Kidney epithelial cell (primary cell): ENCODE measurements around a stretch of chr3.

GRCh38 chr3:194769243-194769897 lies 83.7 kb downstream of the FAM43A start:
- RAMPAGE, long total RNA = no peak
- RRBS = 6% methylated on average over 2 of the region's 14 CpGs

DNA sequence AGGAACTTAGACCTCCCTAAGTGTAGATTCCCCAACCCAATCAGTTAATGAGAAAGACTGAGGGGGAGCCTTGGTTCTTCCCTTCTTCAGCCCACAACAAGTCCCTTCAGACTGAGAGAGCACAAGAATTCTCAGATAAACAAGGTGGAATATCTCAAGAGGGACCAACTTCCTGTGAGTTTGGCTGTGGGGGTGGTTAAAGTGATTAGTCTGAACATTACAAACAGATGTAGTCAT lies 242.4 kb downstream of the FAM43A start:
- RAMPAGE, long total RNA = no peak

DNA sequence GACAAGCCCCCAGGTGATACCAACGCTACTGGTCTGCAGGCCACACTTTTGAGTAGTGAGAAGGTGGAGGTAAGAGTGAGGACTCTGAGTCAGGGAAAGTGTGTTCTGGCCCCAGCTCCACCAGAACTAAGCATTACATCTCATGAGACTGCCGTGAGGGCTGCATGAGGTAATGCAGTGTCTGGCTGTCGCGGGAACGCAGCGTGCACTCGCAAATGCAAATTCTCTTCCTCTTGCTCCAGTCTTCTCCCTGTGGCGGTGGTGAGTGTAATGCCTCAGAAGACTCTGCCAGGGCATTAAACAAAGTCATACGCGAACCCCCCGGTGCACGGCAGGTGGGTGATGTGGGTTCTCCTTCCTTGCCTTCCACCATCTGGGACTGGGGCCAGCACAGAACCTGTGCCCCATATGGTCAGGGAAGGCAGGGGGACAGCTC lies 175.9 kb downstream of the XXYLT1 start:
- RAMPAGE, long total RNA = no peak
- RRBS = no CpG with 5 or more reads among the region's 12 CpGs

DNA sequence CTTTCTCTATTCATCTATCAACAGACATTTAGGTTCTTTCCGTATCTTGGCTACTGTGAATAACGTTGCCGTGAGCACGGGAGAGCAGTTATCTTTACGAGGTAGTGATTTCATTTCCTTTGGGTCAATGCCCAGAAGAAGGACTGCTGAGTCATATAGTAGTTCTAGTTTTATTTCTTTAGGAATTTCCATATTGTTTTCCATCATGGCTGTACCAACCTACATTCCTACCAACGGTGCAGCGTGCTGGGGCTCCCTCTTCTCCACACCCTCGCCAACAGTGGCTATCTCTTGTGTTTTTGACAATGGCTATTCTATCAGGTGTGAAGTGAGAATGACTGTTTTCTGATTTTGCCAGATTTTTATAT lies 168.3 kb downstream of the XXYLT1 start:
- RAMPAGE, long total RNA = no peak
- RRBS = no CpG with 5 or more reads among the region's 8 CpGs

- RAMPAGE, long total RNA = no peak
- RRBS = no CpG with 5 or more reads among the region's 16 CpGs
These were observed 117.5 kb downstream of the XXYLT1 start for GRCh38 chr3:195153256-195154124.

- RAMPAGE, long total RNA = no peak
- RRBS = no CpG with 5 or more reads among the region's 11 CpGs
These were observed 75.7 kb downstream of the XXYLT1 start for GRCh38 chr3:195195194-195195823.

GRCh38 chr3:195450713-195451026 lies 7.8 kb upstream of the ACAP2 start:
- RAMPAGE, long total RNA = no peak
- RRBS = 21% methylated on average over 2 of the region's 4 CpGs

DNA sequence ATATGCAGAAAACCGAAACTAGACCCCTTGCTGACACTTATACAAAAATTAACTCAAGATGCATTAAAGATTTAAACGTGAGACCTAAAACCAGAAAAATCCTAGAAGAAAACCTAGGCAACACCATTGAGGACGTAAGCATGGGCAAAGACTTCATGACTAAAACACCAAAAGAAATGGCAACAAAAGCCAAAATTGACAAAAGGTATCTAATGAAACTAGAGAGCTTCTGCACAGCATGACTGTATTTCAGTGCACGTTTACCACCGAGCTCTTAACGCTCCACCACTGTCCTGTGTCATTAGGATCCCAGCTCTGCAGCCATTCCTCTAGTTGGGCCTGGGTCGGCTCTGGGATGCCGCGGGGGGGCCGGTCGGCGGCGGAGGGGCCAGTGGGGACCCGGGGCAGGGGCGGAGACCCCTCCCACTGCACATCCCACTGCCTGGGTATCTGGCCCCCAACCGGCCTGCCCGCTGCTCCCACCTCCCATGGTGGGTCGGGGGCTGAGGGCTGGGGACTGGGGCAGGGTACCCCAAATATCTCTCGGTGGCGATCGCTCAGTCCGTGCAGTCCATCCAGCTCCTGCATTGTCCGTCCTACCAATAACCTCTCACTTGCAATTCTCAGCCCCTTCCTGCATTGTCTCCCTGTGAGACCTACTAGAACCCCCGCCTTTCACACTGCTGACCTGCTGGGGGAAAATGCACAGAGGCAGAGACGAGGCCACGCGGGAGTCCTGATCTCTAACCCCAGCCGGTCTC lies 24.2 kb upstream of the MUC20 start:
- RAMPAGE, long total RNA = no peak
- RRBS = 85% methylated on average over 3 of the region's 28 CpGs

DNA sequence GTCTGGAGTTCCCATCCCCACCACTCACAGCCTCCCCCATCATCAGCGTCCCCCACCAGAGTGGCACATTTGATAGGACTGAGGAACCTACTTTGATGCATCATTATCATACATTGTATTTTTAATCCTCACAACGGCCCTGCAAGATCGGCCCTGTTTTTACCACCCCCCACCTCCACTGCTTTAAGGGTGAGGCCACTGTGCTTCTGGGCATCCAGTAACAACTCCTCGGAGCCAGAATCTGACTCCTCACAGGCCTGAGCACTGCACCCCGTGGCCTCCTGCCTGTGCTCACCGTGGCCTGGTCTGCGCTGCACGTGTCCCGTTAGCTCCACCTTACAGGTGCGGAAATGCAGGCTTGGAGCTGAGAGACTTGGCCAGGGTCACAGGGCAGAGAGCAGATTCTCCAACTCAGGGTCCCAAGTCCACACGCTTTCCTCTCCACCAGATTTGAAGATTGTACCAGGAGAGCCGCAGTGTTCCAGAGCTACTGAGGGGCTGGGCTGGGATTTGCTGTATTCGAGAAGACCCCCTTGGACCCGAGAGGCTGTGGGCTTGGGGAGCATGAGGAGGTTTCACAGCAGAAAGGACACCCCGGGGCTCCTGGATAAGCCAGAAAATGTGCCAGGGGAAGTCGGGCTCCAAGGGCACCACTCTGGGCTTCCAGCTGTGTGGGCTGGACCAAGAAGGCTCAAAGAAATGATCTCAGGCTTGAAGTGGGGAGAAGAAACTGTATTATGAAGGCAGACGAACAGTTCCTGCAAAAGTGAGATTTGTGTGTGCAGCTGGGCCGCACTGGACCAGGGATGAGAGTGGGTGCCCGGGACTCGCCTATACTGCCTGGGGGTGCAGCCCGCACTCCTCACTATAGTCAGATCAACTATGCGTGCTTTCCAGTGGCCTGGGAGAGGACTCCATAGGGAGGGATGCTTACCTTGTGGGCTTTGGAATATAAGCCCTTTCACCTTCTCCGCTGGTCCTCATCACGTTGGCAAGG lies 1.6 kb downstream of the MUC20 start:
- RAMPAGE, long total RNA = no peak
- RRBS = no CpG with 5 or more reads among the region's 24 CpGs

GRCh38 chr3:195823223-195823682 lies 11.5 kb upstream of the MUC4 start:
- RAMPAGE, long total RNA = no peak
- RRBS = no CpG with 5 or more reads among the region's 12 CpGs

- RAMPAGE, long total RNA = no peak
- RRBS = 73% methylated on average over 5 of the region's 22 CpGs
These were observed 17.9 kb upstream of the MUC4 start for GRCh38 chr3:195829437-195830180.

DNA sequence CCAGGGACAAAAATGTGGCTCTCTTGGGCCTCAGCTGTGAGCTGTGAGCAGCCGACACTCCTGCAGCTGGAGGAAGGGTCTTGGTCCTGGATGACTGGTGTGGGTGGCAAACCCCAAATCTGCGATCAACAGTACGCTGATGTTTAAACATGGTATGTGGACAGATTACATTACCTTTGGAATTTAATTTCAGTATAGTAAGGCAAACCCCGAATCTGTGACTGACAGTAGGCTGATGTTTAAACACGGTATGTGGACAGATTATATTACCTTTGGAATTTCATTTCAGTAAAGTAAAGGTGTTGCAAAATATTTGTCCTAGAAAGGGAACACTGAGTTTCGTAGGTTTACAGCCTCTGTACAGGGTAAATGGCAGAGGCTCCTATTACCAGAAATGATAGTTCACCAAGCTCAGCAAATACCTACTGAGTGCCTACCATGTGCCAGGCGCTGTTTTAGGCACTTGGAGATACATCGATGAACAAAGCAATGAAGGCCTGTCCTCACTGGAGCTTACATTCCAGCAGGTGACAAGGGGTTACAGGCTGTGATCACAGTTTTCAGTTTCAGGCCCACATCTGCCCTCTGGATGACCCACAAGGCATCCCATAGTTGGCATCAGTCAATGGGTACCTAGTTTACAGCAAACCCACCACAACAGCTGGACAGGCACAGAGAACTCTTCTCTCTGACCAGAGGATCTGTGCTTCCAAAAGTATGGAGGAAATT lies 40.6 kb upstream of the MUC4 start:
- RAMPAGE, long total RNA = no peak
- RRBS = no CpG with 5 or more reads among the region's 8 CpGs

DNA sequence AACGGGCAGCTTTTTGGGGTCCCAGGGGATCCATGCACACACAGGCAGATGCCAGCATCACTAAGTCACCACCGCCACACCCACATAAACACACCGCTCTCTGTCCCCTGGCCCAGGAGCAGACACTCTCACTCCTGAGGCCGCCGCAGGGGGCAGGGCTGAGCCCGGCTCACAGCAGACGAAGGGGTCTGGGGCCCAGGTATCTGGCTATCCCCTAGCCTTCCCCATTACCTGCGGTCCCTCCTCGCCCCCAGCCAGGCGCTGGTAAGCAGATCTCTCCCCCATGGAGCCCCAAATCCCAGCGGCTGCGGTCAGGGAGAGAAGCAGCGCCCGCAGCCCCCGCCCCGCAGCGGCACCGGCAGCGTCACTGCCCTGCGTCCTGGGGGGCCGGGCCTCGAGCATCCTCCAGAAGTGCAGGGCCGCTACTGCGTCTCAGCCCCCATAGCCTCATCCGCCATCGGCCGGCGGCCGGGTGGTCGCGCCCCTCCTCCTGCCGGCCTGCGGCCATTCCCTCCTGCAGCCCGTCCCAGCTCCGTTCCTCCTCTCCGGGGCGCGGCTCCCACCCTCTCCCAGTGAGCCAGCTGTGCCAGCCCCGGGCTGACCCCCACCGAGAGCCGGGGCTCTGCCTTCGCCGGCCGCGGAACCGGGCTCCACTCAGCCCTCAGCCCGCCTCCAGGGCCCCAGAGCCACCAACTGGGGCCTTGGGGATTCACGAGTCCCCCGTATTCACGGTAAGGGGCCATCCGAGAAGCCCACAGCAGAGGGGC lies 13.2 kb downstream of the TNK2 start:
- RAMPAGE, long total RNA = no peak
- RRBS = 2% methylated on average over 15 of the region's 51 CpGs

DNA sequence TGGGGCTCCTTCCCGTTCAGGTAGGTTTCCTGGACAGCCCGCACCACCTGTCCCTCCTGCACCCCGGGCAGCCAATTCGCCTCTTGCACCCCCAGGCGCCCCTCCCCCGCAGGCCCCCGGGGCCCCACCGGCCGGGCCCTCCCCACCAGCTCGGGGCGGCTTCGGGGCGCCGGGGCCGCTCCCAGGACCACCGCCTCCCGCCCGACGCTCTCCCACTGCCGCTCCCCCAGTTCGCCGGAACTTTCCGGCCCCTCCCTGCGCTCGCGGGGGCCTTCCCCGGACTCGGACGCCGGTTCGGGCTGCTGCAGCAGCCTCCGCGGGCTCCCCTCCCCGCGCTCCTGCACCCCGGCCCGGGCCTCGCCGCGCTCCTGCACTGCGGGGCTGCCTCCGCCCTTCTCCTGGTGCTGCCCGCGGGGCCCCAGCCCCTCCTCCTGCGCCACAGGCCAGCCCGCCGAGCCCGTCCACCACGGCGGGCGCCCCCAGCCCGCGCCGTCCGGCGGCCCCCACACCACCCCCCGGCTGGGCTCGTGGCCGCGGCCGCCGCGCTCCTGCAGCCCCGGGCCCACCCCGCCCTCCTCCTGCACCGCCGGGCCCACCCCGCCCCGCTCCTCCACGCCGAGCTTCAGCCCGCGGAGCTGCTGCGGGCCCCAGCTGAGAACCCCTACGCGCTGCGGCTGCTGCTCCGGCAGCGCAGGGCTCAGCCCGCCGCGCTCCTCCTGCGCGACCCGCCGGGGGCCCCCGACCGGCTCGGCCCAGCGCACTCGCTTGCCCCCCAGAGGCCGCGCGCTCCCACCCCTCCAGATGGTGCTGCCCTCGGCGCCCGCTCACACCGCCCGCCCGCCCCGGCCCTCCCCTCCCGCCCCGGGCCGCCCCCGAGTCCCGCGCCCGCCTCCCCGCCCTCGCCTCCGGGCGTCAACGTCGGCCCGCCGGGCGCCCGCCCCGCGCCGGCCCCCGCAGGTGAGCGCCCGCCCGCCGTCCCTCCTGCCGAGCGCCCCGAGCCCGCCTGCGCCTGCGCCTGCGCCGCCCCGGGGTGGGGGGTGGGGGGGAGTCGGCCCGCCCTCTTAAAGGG lies 742 bp upstream of the TNK2 start:
- RAMPAGE, long total RNA = no peak
- RRBS = 1% methylated on average over 84 of the region's 137 CpGs

GRCh38 chr3:195965067-195965750 lies 56.9 kb upstream of the TNK2 start:
- RAMPAGE, long total RNA = no peak
- RRBS = no CpG with 5 or more reads among the region's 16 CpGs

DNA sequence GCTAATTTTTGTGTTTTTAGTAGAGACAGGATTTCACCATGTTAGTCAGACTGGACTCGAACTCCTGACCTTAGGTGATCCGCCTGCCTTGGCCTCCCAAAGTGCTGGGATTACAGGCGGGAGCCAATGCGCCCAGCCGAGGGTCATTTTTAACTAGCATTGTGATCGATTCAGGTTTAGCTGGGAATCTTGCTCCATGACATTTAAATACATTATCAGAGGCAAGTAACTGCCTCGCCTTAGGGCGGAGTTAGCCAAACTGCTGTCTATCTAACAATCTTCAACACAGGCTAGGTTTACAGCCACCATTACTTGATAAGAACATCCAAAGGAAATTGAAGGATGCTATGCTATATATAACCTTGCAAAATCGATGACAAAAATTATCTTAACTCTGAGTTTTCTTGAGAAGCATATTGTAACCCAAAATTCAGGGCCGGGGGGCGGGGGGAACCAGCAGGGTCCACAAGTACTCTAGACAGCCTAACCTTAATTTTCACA lies 1.4 kb downstream of the TFRC start:
- RAMPAGE, long total RNA = no peak
- RRBS = no CpG with 5 or more reads among the region's 11 CpGs

DNA sequence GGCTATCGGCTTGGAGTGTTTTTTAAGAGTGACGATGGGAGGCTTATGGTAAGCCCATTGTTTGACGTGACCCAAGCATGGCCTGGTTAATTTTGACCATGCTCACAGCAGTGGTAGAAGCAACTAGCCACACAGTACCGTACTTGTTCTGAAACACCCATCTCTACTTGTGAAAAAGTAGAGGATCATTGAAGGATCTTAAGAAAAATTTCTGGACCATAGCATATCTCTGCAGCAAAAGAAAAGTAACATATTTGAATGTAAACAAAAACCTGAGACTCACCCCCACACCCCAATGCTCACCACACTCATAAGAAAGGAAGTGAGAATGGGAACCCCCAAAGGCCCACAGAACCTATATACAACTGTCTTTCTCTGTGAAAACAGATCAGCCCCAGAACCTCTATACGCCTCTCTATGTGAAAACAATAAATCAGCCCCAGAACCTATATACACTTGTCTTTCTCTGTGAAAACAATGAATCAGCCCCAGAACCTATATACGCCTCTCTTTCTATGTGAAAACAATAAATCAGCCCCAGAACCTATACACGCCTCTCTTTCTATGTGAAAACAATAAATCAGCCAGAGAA lies 33.8 kb upstream of the TFRC start:
- RAMPAGE, long total RNA = no peak
- RRBS = no CpG with 5 or more reads among the region's 7 CpGs

GRCh38 chr3:196126929-196127926 lies 45.3 kb upstream of the TFRC start:
- RAMPAGE, long total RNA = no peak
- RRBS = no CpG with 5 or more reads among the region's 17 CpGs

GRCh38 chr3:196227234-196228374 lies 11.3 kb downstream of the SLC51A start:
- RAMPAGE, long total RNA = no peak
- RRBS = no CpG with 5 or more reads among the region's 32 CpGs

GRCh38 chr3:196433025-196433420 lies 796 bp upstream of the UBXN7 start:
- RAMPAGE, long total RNA = no peak
- RRBS = no CpG with 5 or more reads among the region's 17 CpGs